Endodermal cell (in vitro differentiated cells): ENCODE data around the genes TCAF1 and ZNF777.

GRCh38 chr7:143487445-143488149 lies 9.9 kb downstream of the TAS2R41 start:
- PRO-cap = no peak

- PRO-cap = no peak
Measured at GRCh38 chr7:143875821-143876580, 26.0 kb downstream of the TCAF1 start.

DNA sequence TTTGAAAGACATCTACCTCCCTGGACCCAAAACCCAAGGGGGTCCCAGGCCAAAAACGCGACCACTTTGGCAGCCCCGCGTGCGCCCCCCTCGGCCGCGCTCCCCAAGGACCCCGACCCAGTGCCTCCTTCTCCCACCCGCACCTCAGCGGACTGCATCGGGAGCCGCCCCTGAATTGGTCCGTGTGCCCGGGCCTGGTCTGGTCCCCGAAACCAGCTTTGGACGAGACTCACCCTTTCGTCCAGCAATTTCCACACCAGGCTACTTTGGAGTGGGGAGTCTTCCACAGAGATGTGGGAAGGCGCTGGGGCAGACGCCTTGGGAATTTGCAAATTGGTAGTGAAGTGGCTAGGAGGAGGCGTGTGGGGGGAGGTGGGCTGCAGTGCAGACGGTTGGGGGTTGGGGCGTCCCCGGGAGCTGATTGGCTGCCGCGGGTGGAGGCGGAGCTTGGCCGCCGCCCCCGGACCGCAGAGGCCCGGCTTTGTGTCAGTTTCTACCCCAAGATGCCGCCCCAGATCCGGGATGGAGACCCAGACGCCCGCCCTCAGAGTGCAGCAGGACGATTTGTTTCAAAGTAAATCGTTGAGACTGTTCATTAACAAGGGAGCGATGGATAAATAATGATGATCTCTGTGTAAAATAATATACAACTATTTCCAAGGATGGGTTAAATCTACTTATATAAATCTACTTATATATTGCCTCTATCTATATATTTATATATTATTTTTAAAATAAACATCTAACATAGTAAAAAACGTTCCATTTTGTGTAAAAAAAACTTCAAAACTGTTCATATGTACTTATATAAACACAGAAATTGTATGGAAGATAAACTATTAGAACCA lies 16.8 kb downstream of the TCAF1 start:
- PRO-cap = bidirectional peak, plus-strand start at position 501 of the sequence, minus-strand start at position 346 of the sequence

DNA sequence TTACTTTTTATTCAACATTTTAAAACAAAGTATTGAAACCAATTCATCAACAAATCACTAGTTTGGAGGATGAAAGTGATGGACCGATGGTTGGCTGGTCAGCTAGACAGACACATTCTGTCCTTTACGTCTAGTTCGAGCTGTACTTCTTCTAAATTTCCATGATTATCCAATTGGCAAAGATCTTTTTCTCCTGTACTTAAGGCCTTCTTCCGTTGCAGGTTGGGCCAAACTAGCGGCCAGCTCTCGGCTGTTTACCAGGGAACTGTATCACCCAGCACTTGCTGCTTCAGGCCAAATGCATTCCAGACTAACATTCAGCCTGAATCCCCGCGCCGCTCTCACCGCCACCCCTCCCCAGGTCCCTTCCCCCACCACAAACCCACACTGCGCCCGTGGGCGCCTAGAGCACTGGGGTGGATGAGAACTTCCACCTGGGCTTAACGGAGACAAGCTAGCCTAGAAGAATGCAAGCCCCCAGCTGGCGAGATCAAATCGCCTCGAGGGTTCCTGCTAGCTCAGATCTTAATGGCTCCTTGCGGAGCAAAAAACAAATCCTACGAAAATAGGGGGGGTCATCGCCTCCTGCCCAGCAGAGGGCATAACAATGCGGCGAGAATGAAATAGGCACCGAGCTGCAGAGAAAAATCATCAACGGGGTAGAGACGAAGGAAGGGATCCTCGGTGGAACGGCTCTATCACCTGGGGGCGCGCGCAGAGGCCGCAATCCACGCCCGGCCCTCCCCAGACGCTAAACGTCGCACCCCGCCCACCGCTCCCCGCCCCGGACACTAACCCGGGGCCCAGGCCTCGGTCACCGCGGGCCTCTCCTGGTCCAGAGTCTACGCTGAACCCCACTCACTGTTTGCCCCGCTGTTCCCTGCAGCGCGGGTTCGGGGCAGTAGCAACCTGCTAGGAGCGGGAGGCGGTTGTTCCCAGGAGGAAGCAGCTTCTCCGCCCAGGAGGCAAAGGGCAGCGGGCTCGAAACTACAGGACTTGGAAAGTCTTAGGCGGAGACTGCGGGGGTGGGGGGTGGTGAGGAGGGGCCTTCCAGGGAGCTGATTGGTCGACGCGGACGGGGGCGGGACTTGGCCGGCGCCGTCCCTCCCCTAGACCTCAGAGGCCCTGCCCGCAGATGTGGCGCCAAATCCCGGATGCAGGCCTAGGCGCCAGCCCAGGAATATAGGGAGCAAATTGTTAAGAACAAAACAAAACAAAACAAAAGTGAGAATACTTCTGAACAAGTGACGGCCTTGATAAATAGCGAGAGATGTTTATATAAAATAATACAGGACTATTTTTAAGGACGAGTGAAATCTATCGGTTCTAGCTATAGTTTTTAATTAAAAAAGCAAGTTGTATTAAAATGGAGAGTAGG lies at the start of gene TCAF1:
Gene TCAF1 (minus strand): TSS at position 1,012 of the 1,378 bp plus-strand sequence.
- PRO-cap = bidirectional peak, plus-strand start at position 308 of the sequence, minus-strand start at position 312 of the sequence; bidirectional peak, plus-strand start at position 493 of the sequence, minus-strand start at position 530 of the sequence; bidirectional peak, plus-strand start at position 651 of the sequence, minus-strand start at position 551 of the sequence; bidirectional peak, plus-strand start at position 791 of the sequence, minus-strand start at position 989 of the sequence

DNA sequence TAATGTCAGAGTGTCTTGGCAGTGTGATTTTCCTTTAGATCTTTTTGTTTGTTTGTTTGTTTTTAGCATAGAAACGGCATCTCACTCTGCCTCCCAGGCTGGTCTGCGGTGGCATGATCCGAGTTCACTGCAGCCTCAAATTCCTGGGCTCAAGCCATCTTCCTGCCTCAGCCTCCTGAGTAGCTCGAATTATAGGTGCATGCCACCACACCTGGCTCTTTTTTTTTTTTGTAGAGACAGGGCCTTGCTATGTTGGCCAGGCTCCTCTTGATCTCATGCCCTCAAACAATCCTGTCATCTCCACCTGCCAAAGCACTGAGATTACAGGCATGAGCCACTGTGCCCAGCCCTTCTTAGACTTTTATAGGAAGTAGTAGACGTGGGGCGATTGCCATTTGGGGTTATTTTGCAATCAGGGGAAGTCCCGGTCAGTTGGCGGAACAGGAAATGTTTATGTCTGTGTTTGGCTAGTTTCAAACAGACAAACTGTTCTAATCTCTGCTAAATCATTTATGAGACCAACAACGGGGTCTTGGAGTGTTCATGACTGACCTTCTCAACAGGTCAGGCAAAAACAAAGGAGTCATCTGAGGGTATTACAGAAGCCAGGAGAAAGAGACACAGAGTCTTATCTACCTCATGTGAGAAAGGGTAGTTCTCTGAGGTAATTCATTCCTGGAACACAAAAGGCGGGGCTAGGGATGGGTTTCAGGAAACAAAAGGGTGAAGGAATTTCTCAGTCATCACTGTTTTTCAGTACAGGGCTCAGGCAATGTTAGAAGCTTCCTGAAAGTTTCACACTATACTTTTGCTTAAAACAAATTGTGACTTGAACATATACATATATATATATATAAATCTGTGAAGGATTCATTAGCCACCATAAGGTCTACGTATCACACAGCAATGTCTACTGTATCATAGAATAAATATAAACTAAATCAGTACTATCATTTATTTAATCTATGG lies 6.5 kb upstream of the TPK1 start:
- PRO-cap = bidirectional peak, plus-strand start at position 746 of the sequence, minus-strand start at position 589 of the sequence

DNA sequence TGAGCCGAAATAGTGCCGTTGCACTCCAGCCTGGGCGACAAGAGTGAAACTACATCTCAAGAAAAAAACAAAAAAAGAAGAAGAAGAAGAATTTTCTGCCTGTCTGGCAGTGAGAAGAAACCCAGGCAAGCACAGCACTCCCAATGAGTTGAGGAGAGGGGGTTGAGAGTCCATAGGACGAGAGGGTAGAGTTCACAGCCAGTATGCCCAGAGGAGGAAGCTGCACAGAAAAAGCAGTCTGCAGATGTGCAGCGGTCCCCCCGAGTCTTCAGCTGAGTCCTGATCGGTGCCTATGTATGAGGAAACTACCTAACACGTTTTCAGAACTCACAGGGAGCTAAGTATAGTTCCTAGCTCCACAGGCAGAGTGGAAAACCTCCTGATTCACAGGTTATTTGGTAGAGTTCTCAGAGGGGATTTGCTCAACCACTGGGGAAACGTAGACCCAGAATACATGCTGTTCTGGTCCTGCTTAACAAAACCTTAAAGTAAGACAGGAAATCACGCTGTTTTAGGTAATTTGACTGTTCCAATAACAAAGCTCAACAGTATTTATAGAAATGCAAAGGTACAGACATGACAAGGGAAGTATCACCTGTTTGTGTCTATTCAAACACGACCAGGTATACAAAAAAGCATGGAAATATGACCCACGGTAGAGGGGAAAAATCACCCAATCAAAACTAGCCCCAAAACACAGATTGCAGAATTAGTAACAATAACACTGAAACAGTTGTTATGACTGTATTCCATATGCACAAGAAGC lies 271.2 kb upstream of the CNTNAP2 start:
- PRO-cap = no peak

- PRO-cap = no peak
Measured at GRCh38 chr7:148268137-148268406, 322.5 kb upstream of the C7orf33 start.

DNA sequence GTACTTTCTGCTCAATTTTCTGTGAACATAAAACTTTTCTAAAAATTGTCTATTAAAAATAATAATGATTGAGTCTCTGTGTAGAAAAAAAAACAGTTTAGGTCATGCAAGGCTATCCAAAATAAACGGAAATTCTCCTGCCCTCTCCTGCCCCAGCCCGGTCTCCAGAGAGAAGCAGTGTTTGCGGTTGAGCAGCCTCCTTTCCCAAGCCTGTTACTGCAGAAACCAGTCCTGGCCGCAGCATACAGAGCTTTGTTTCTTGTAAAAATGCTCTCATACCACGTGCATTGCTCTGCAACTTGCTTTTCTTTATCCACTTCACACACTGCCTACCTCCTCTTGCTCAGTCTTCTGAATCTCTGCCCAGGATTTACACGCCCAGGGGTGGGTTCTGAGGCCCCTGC lies 34.4 kb upstream of the CUL1 start:
- PRO-cap = no peak

- PRO-cap = no peak
Measured at GRCh38 chr7:148802761-148803583, 81.1 kb downstream of the EZH2 start.

DNA sequence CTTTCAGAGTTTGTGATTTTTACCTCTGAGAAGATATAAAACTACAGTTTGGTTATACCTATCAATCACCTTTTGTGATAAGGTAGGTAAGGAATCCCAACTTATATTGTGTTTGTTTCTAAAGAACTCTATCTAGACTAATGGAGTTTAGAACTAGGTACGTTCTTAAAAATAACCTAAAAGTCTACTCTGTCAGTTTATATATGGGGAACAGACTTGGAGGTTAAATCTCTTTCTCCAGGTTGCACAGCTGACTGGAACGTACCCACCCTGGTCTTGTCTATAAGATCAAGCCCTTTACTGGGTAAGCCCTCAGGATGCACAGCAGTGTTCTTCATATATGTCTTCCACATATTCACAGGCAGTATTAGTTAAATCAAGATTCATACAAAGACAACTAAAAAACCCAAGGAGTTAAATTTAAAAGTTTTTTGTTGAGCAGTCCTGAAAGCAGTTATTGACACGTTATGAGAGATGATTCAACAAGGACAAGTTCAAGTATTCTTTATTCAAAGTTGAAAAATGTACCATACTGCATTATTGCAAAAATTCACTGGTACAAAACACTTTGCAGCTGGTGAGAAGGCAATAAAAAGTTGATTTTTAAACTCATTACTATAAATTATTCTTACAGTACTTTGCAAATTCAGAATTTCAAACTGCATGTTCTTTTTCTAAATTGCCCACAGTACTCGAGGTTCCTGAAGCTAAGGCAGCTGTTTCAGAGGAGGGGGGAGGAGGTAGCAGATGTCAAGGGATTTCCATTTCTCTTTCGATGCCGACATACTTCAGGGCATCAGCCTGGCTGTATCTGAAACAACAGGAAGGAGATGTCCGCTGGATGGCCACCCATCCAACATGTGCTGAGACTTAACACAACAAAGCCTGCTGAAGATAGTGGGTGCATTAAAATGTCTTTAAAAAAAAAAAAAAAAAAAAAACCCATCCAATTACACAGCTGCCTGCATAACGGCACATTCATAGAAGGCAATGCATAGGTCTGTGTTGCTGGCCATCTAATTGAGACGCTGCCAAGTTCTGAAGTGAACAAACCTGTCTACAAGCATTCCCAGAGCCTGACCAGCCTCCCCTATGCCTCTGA lies 76.8 kb downstream of the EZH2 start:
- PRO-cap = no peak

GRCh38 chr7:148882838-148883966 lies 889 bp downstream of the EZH2 start:
- PRO-cap = unidirectional peak, plus-strand start at chr7:148883388; bidirectional peak, plus-strand start at chr7:148883687, minus-strand start at chr7:148883700

DNA sequence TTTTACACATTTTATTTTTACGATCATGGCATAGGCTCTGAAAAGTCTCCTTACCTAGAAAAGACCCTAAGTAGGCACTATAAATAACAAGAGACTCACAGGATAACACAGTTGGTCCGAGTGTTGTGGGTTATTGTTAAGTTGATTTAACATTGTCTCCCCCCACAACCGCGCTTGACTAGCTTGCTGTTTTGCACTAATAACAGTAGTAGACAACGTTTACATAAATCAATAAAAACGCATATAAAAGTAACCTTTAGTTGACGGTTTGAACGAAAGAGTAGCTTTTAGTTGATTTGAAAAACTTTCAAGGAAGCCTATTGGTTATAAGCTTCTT lies 57.3 kb upstream of the EZH2 start:
- PRO-cap = bidirectional peak, plus-strand start at position 110 of the sequence, minus-strand start outside the sequence

DNA sequence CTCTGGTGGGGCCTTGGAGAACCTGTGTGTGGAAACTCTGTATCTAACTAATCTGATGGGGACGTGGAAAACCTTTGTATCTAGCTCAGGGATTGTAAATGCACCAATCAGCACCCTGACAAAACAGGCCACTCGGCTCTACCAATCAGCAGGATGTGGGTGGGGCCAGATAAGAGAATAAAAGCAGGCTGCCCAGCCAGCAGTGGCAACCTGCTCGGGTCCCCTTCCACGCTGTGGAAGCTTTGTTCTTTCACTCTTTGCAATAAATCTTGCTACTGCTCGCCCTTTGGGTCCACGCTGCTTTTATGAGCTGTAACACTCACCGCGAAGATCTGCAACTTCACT lies 65.7 kb upstream of the EZH2 start:
- PRO-cap = no peak

DNA sequence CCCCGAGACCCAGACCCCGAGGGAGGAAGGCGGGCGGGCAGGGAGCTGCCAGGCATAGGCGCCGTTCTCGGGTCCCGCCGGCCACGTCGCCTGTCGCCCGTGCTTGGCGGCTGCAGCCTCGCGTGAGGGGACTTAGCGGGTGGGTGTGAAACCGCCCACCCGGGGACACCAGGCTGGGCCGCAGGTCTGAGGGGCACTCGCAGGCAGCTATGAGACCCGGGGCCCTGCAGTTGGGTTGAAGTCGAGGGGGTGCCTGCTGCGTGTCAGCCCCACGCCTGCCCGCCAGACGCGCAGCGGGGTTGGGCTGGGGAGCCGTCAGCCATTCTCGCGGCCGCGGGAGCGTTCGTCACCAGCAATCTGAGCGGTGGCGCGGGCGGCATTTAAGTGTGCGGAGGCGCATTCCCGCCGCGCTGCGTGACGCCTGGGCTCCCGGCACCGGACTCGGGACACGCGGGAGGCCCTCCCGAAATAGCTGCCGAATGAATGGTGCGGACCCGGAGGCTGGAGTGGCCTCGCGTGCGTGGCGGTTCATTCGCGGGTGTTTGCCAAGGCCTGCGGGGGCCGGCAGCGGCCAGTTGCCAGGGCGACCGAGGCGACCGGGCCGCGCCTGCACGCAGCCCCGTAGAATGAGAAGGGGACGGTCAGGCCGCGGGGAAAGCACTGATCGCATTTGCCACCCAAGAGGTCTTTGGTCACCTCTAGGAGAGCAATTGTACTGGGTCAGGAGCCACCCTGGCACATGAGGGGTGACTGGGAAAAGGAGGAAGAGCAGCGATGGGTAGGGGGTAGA lies 740 bp downstream of the ZNF398 start:
- PRO-cap = bidirectional peak, plus-strand start at position 322 of the sequence, minus-strand start at position 359 of the sequence; bidirectional peak, plus-strand start at position 667 of the sequence, minus-strand start at position 628 of the sequence; unidirectional peak, minus-strand start at position 690 of the sequence

DNA sequence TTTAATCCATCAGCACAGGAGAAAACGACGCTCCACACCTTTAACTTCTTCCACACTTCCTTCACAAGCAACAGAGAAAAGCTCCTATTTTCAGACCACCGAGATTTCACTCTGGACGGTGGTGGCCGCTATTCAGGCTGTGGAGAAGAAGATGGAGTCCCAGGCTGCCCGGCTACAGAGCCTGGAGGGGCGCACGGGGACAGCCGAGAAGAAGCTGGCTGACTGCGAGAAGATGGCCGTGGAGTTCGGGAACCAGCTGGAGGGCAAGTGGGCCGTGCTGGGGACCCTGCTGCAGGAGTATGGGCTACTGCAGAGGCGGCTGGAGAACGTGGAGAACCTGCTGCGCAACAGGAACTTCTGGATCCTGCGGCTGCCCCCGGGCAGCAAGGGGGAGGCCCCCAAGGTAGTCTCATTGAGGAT lies 10.7 kb downstream of the ZNF212 start:
- PRO-cap = no peak

- PRO-cap = unidirectional peak, minus-strand start at chr7:149355752
Measured at GRCh38 chr7:149355066-149356214, 93.4 kb downstream of the ZNF783 start.

GRCh38 chr7:149455069-149455837 lies 5.6 kb downstream of the ZNF777 start:
- PRO-cap = no peak

DNA sequence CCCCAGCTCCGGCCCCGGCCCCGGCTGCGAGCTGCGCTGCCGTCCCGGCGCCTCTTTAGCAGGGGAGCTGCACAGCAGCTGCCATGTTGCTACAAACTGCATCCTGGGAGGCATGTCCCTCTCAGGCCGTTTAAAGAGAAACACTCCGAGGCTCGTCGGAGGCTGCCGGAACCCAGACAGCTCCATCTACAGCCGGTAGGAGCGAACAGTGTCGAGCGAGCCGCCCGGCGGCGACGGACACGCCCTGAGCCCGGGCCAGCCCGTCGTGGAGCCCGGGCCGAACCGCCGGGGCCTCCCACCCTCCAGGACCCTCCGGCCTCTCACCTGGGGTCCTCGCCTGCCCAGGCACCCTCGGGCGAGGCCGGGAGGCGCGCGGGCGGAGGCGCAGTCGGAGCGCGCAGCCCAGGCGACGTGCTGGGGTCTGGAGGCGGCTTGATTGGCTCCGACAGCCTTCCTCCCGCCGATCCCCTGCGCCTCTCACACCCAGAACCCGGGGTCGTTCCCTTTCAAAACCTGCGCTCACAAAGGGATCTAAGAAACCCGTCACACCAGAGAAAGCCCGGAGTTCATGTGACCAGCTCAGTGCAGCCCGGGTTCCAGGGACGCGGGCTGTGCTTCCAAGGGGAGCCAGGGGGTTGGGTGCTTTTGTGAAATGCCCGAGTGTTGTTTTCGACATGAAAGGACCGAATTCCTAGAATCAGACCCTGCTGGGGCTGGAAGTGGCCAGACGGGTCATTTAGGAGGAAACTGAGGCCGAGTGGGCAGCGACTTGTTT lies at the start of gene ZNF777:
Gene ZNF777 (minus strand): TSS at position 572 of the 775 bp plus-strand sequence.
- PRO-cap = bidirectional peak, plus-strand start at position 257 of the sequence, minus-strand start at position 178 of the sequence; bidirectional peak, plus-strand start at position 551 of the sequence, minus-strand start at position 479 of the sequence

DNA sequence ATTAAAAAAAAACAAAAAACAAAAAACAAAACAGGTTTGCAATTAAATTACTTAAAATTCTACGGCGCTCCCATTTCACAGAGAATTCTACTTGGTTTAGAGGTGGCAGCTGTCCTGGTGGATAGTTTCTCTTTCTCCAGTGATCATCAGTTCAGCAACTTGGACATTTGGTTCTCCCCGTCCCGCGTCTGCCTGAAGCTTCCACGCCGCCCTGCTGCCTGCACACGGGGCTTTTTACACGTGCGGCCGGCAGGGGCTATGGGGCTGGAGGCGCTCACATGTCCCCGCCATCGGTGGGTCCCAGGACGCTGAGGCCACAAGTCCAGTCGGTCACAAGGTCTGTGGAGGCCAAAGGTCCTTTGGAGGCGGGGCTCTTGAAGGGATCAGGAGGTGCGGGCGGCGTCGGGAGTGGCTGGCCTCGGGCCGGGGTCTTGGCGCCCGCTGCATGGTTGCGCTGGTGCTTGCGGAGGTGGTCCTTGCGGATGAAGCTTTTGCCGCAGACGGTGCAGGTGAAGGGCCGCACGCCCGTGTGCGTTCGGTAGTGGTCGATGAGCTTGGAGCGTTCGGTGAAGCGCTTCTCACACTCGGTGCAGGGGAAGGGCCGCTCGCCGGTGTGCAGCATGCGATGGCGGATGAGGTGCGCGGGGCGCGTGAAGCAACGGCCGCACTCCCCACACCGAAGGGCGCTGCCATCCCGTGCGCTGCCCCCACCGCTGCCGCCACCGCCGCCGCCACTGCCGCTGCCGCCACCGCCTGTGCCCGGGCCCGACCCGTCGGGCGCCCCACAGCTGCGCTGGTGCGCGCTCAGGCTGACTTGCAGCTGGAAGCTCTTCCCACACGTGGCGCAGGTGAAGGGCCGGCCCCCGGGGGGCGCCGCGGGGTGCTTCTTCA lies 13.5 kb upstream of the ZNF777 start:
- PRO-cap = no peak

- PRO-cap = no peak
Measured at GRCh38 chr7:149493965-149494786, 3.4 kb downstream of the ZNF746 start.